Neural progenitor cell (in vitro differentiated cells): Measurements from ENCODE around the genes AGBL3, CHRM2 and DGKI.

GRCh38 chr7:134905298-134905925, 80.9 kb upstream of the AGBL3 start:
- RAMPAGE, long total RNA = no peak

DNA sequence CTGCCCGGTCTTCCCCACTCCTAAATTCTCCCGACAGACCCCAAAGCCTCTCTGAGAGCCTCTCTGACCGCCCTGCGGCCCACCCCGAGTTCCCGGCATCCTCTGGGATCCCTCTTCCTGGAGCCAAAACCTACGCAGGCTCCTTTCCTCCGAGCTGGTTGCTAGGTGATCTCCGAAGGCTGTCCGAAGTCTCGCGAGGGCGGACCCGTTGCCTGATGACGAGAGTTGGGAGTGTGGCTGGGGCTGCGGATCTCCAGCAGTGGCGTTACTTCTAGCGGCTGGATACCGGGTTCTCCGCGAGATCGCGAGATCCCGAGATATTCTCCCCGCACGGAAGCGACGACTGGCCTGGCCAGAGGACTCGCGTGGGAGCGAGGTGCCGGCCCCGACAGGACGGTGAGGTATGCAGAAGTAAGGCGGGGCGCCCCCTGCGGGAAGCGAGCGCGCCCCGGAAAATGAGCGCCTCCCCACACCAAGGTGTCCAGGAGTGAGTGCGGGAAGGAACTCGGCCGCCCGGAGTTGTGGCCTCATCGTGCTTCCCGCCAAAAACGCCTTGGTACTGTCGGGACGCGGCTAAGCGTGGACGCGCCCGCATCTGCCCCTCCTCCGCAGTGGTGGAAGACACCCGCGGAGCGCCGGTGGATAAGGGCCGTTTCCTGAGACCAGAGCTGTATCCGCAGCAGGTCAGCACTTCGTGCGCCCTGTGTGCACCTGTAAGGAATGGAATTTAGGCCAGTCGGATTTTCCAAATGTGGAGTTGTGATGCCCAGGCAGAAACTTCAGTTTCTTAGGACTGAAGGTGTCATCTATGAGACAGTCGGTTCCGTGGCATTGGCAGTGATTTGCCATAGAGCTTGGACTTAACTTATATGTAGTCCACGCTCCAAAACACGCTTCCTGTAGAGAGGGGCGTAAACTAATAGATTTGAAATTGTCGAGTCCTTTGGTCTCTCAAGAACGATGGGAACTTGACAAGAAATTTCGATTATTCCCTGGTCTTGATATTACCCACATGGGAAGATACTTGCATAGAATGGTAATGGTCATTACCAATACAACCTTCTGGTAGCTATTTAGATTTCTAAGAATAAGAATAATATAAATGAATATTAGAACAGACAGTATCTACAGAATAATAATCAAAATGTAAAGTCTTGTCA, at the start of gene AGBL3:
AGBL3 (plus strand) TSS at position 208 of the 1,160 bp plus-strand sequence.
- RAMPAGE, long total RNA = no peak

- RAMPAGE, long total RNA = no peak
Measured at GRCh38 chr7:134994951-134996125, 9.0 kb downstream of the AGBL3 start.

- RAMPAGE, long total RNA = no peak
Measured at GRCh38 chr7:135178935-135179907, 8.7 kb upstream of the CYREN start.

- RAMPAGE, long total RNA = no peak
Measured at GRCh38 chr7:135181683-135182695, 11.5 kb upstream of the CYREN start.

- RAMPAGE, long total RNA = no peak
Measured at GRCh38 chr7:135211670-135212198, 408 bp upstream of the WDR91 start.

DNA sequence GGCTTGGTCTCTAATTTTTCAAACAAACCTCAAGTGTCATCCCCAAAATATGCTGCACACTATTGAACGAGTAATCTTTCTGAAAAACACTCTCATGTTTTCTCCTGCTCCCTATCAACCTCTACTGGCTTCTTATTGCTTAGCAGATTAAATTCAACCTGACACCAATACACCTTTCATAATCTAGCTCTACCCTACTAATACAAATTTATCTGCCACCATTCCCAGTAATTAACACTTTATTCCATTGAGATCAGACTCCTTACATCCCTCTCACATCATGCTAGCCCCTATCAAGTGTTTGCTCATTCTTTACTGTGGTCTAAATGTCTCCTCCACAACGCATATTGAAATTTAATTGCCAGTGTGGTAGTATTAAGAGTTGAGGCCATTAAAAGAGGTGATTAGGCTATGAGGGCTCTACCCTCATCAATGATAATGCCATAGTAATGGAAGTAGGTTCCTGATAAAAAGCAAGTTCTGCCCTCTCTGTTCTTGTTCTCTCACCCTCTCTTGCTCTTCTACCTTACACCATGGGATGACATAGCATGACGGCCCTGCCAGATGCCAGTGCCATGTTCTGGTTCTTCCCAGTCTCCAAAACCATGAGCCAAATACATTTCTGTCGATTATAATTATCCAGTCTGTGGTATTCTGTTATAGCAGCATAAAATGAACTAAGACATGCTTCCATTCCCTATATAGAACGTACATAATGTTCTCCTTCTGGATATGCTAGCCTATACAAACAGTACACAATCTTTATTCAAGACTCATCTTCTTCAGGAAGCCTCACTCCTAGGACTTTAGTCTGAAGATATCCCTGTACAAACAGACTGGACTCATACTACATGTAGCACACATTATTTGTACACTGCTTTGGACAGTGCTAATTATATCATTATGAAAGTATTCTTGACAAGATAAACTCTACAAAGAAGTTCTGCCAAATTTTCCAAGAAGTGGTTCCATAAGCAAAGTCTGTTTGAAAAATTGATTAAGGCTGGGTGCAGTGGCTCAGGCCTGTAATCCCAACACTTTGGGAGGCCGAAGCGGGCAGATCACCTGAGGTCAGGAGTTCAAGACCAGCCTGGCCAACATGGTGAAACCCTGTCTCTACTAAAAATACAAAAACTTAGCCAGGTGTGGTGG, 8.0 kb downstream of the CNOT4 start:
- RAMPAGE, long total RNA = no peak

- RAMPAGE, long total RNA = no peak
Measured at GRCh38 chr7:135617519-135617896, 44.8 kb upstream of the STMP1 start.

GRCh38 chr7:135633991-135634782, 28.1 kb upstream of the STMP1 start:
- RAMPAGE, long total RNA = no peak

DNA sequence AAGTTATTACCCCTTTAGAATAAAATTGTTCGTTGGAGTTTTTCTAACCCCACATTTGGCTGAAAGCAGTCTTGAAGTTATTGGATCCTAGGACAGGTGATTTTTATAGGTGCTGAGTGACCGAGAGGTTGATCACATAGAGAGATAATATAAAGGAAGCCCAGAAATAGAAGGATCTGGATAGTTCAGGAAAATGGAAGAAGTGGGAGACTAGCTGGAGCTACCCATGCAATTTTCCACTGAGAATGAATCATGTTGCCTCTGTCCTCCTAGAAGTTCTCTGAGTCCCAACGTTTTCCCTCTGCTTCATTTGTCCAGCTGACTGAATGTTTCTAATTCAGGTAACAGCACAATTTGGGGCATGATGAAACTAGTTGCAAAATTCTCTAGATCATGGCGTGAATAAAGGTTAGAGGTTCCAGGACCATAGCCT, 17.9 kb upstream of the FAM180A start:
- RAMPAGE, long total RNA = no peak

DNA sequence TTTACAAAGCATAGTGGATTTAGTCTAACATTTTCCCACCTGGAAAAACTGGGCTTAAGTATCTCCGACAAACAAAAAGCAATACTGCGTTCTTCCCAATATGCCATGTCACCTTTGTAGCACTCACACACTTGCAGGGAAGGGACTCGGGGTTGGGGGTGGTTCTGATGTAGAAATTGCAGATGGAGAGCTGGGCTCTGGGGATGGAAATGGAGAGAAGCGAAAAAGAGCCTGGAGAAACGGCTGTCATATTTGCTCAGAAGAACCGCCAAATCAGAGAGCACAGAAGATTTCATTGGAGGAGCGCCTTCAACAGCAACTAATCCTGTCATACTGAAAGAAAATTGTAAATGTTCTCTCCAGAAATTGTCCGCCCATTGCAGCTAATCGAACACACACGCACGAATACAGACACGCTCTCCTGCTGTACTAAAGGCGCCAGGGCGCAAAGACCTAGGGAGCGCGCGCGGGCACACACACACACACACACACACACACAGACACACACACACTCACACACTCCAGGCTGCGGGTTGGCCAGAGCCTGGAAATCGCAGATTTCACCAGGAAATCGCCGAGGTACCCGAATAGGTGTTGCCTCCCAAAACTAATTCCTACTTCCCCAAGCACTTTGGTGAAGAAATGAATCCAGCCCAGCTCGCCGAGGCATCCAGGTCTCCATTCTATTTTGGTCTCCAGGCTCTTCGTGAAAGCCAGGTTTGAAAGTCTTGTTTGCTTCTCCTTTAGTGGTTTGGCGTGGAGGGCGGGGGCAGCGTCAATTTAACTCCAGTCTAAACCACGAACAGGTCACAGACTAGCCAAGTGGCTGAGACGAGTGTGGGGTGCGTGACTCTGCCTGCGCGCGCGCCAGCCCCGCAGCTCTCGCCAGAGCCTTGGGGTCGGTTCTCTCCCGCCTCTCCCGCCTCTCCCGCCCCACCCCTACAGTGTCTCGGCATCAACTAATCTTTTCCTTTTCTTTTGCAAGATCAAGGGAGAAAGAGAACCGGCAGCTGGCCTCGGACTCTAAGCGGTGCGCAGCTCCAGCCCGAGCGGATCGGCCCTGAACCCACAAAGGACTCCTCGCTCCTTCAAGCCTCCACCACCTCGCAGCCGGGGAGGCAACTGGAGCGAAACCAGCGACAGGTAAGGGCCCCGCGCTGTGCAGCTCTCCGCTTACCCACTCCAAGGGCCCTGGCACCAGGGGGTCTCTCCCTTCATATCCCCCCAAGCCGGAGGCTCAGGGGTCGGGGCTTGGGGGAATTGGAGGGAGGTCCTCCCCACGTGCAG, at the start of gene CHRM2:
CHRM2 (plus strand) TSS at position 377 of the 1,287 bp plus-strand sequence.
- RAMPAGE, long total RNA = no peak

DNA sequence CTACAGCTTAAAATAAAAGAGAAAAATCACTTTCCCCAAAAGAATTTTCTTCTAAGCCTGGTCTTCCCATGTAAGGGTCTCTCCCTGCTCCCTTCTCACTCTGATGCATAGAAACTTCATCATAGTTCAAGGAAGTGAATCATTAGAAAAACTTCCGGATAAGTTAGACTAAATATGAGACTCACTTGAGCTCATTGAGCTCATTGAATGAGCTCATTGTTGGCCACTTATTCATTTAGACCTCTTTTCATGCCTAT, 236.3 kb upstream of the PTN start:
- RAMPAGE, long total RNA = no peak

GRCh38 chr7:137820517-137821182, 26.1 kb downstream of the DGKI start:
- RAMPAGE, long total RNA = no peak

- RAMPAGE, long total RNA = no peak
Measured at GRCh38 chr7:137846662-137848043, at the start of gene DGKI. TSS of gene DGKI (minus strand) at chr7:137846974.

GRCh38 chr7:137870842-137871668, 24.3 kb upstream of the DGKI start:
- RAMPAGE, long total RNA = no peak

- RAMPAGE, long total RNA = no peak
Measured at GRCh38 chr7:137966848-137968145, 34.6 kb downstream of the CREB3L2 start.

GRCh38 chr7:137981116-137982107, 20.5 kb downstream of the CREB3L2 start:
- RAMPAGE, long total RNA = no peak

DNA sequence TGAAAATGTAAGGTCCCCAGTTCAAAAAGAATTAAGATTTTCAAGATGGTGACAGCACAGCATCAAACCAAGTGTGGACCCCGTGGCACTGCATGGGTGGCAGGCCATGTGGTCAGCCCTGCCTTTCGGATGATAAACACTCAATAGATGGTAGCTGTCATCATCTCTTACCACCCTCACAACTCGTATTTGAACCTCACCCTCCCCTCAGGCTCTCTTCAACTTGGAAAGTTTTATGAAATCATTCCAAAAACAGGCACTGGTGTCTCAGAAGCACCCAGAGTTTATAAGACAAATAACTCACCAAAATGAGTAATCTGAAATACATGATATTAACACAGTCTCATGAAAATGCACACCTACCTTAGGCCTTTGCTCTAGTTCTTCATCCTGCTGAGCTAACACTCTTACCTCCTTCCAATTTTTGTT, 3.1 kb downstream of the CREB3L2 start:
- RAMPAGE, long total RNA = no peak

GRCh38 chr7:138125597-138125982, 49.3 kb downstream of the AKR1D1 start:
- RAMPAGE, long total RNA = no peak

GRCh38 chr7:138460846-138461819, 1.1 kb downstream of the TRIM24 start:
- RAMPAGE, long total RNA = no peak